Peyer's patch (tissue), 4 donors: Measurements from ENCODE around the genes WDR75 and INPP1.

DNA sequence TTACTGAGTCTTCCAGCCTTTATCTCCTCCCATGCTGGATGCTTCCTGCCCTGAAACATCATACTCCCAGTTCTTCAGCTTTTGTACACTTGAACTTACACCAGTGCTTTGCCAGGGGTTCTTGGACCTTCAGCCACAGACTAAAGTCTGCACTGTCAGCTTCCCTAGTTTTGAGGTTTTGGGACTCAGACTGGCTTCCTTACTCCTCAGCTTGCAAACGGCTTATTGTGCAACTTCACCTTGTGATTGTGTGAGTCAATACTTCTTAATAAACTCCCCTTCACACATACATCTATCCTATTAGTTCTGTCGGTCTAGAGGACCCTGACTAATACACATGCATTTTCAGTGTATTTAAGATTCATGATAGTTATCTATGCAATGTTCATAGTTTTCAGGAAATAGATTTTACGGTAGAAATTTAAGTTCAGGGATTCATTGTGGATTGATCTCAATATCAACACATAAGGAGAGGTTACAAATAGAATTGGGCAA is 35.8 kb upstream of the ZNF804A start:
- PRO-cap = no peak
- RAMPAGE, long total RNA, 4 experiments = no peak in any of the 4 experiments

DNA sequence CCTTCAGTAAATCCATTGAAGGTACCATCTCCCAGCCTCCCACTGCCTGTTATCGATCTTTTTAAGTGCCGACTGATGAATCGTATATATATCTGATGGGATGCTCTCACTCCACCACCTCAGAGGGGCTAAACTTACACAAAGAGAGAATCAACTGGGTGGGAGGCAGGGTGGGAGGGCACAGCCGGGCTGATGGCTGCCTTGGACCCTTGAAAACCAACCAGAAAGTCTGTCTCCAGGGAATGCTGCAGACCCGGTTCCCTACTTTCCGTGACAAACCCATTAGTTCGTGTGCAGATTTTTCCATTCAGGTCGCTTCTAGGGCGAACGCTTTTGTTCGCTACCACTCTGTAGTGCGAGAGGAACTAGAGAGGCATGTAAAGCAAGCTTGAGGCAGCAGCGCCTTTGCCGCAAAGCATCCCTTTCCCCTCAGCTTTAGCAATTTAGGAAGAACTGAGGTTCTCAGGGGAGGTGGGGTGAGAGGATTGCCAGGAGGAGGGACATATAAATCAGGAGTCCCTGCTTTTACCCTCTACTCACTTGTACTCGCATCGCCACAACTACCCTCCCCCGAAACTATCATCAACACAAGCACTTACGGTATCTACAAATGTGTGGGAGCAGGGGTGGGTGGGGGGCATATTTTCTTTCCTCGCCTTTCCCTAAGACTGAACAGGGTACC is 831 bp upstream of the ZNF804A start:
- PRO-cap = no peak
- RAMPAGE, long total RNA, 4 experiments = no peak in any of the 4 experiments

GRCh38 chr2:185289563-185289938 is 449.1 kb upstream of the FSIP2 start:
- PRO-cap = no peak
- RAMPAGE, long total RNA, 4 experiments = no peak in any of the 4 experiments

- PRO-cap = no peak
- RAMPAGE, long total RNA, 4 experiments = no peak in any of the 4 experiments
These were observed 170.7 kb upstream of the FSIP2 start for GRCh38 chr2:185567959-185568278.

GRCh38 chr2:186483971-186484430 is 2.1 kb upstream of the ZC3H15 start:
- PRO-cap = bidirectional peak, plus-strand start at chr2:186484343, minus-strand start at chr2:186484168
- RAMPAGE, long total RNA, 4 experiments = no peak in any of the 4 experiments

DNA sequence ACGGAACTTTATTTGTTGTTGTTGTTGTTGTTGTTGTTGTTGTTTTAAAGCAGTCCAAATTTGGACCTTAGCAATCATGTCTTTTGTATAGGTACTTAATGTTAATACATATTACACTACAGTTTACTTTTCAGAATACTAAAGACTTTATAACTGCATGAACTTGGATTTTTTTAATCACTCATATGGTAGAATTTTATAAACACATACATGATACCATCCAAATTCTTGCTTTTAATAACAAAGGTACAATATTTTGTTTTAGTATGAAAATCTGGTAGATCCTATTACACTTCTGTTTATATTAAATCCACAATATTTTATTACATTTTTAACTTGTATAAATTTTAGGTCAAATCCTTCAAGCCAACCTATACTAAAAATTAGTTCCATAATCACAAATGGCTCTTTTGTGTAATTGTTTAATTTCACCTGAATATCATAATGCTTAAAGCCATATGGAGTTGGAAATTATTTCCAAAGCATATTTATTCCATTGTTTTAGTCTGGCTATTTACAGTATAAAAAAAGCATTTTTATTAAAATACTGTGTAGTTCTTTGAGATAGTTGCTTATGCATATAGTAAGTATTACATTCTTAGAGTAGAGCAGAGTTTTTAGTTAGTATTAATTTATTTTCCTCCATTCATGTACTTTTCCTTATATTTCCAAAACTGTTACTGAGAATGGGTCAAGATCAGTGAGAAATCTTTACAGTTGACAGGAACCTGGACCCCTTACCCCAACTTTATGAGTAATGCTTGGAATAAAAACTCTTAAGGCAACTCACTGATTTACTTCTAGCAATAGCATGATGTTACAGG is 16.0 kb upstream of the FAM171B start:
- PRO-cap = no peak
- RAMPAGE, long total RNA, 4 experiments = no peak in any of the 4 experiments

DNA sequence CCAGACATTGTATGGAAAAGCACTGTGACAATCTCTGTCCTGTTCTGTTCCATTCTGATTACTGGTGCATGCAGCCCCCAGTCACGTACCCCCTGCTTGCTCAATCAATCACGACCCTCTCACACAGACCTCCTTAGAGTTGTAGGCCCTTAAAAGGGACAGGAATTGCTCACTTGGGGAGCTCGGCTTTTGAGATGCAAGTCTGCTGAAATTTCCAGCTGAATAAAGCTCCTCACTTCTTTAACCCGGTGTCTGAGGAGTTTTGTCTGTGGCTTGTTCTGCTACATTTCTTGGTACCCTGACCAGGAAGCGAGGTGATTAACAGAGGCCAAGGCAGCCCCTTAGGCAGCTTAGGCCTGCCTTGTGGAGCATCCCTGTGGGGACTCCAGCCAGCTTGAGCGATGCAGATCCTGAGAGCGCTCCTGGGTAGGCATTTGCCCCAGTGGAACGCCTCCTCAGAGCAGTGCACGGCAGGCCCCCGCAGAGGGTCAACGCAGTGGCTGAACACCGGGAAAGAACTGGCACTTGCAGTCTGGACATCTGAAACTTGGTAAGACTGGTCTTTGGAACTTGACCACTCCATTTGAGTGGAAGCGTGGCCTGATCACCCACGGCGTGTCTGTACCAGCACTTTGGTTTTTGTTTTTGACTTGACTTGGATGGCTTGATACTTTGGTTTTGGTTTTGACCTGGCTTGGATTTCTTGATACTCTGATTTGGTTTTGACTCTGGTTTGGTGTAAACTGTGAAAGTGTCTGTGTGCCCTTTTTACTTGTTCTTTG is 43.4 kb downstream of the TFPI start:
- PRO-cap = no peak
- RAMPAGE, long total RNA, 4 experiments = no peak in any of the 4 experiments

DNA sequence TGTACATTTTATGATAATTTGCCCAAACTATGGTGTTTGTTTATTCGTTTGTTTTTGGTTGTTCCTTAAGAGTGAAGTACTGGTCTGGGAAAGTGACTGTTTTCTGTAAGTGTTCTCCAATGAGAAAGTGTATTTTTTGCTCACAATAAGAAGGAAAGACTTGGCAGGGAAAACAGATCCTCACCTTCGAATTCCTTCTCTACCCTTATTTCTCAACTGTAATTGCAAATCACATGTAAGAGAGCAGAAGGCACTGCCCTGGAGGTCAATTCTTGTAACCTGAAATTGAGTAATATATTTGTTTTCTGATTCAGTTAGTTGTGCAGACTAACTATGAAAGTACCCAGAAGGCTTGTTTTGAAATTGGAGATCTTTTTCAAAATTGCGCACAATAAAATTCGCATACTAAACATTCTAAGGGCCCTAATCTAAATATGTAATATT is 24.3 kb downstream of the TFPI start:
- PRO-cap = no peak
- RAMPAGE, long total RNA, 4 experiments = no peak in any of the 4 experiments

DNA sequence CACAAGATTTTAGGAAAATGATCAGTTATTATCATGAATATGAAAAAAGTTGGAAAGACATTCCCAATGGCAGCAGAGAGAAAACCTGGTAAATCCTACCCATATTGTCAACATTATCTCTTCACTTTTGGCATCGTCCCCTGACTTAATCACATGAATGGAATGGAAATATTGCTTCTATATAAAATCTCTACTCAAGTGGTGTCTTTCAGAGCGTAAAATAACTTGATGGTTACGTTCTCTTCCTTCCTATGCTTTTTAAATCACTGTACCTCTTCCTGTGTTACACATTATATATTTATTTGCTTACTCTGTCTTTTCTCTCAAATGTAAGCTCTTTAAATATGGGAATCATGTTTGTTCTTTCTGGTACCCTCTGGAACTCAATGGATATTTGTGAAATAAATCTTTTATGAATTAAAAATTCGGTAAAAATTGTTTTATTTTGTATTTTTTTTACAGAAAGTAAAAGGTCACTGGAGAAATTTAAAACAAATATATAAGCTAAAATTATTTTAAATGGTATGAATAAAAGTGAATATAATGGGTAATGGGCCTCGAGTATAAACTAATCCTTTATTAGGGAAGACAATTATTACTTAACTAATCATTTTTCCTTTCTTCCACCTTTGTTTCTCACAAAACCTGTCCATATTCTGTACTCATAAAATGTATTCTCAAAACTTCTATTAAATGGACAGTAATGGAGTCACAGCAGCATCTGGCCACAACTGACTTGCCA is 23.7 kb downstream of the TFPI start:
- PRO-cap = no peak
- RAMPAGE, long total RNA, 4 experiments = no peak in any of the 4 experiments

DNA sequence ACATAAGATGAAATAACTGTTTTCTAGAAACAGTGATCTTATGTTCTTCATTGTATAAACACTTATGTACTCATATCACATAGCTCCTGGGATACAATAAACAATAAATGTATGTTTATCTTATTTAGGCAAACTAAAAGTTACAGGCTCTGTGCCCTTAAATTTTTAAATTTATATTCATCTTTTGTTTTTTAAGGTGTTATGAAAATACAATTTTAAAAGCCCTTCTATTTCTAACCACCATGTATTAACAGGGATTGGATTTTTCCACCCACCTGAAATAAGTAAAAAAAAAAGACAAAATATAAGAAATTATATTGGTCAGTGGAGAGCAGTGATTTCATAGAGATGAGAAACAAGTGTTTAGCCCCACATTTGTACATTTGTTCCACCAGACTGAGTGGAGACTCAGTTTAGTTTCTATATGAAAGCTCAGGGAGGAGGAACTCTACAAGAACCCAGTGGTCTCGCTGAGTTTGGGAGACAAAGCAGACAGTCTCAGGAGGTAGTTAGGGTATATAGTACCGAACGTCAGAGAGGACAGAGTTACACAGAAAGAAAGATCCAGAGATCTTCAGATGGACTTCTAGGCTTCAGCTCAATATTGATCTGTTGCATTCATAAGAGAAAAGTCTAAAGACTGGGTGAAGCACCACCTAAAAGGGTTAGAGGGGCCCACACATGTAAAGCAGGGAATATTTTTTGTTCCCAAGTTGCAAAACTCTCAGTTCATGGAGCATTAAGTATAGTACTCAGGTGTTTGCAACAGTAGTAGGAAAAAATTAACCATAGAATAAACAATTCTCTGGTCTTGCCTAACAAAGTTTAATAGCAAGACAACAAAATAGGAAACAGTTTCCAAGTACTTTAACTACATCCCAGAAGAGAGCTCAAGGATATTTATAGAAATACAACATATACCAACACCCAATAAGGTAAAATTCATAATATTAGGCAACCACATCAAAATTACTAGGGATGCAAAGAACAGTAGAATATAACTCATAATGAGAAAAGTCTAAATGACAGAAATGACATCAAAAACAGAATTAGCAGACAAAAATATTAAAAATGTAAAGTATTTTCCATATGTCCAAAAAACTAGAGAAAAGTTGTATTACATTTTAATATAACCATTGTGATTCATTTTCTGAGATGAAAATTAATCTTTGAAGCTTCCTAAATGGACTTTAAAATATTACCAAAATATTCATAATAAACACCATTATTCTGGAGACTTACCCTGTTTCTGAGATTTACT is 4.2 kb downstream of the TFPI start:
- PRO-cap = no peak
- RAMPAGE, long total RNA, 4 experiments = no peak in any of the 4 experiments

DNA sequence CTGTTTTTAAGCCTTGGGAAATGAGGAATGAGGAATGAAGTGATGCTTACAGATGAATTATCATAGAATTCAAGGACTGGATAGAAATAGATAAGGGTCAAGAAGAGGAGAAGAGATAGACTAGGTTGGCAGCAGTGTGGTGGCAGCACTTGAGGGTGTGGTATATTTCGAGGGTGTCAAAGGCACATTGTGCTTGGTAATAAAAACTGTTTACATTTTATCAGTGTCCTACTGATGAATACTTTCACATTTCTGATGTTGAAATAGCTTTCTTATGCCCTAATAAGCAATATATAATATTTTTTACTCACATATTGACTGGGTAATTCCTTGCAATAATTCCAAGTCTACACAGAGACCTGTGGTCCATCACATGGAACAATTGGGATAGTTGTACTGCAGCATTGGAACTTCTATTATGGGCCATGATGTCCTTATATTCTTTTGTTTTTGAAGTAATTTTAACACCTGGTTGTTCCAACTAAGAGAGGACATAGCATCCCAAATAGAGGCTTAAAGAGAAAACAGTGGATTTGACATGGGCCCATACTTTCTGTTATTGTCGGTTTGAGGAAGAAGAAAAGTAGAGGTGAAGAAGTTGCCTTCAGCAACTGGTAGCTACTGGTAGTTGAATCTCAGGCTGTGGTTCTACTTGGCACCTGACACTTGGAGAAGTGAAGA is 3.2 kb downstream of the TFPI start:
- PRO-cap = no peak
- RAMPAGE, long total RNA, 4 experiments = no peak in any of the 4 experiments

DNA sequence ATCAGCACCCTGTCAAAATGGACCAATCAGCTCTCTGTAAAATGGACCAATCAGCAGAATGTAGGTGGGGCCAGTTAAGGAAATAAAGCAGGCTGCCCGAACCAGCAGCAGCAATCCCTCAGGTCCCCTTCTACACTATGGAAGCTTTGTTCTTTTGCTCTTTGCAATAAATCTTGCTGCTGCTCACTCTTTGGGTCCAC is 82.9 kb upstream of the COL3A1 start:
- PRO-cap = no peak
- RAMPAGE, long total RNA, 4 experiments = no peak in any of the 4 experiments

GRCh38 chr2:189440972-189442104 is at the start of gene WDR75:
Gene WDR75, plus strand, starts transcription at chr2:189441474.
- PRO-cap = bidirectional peak, plus-strand start at chr2:189441136, minus-strand start at chr2:189441111; bidirectional peak, plus-strand start at chr2:189441489, minus-strand start at chr2:189441377
- RAMPAGE, long total RNA, 4 experiments = start-site peak on the plus strand in 3 of 4 experiments, at chr2:189441448-189441489 at its widest, 18 to 81 reads per replicate; start-site peak on the minus strand in 2 of 4 experiments, at chr2:189441078-189441118 at its widest, 16 to 26 reads per replicate

- PRO-cap = bidirectional peak, plus-strand start at chr2:189501054, minus-strand start at chr2:189500931
- RAMPAGE, long total RNA, 4 experiments = no peak in any of the 4 experiments
These were observed 59.5 kb downstream of the WDR75 start for GRCh38 chr2:189500579-189501352.

- PRO-cap = no peak
- RAMPAGE, long total RNA, 4 experiments = no peak in any of the 4 experiments
These were observed 1.1 kb downstream of the ANKAR start for GRCh38 chr2:189675570-189676041.

DNA sequence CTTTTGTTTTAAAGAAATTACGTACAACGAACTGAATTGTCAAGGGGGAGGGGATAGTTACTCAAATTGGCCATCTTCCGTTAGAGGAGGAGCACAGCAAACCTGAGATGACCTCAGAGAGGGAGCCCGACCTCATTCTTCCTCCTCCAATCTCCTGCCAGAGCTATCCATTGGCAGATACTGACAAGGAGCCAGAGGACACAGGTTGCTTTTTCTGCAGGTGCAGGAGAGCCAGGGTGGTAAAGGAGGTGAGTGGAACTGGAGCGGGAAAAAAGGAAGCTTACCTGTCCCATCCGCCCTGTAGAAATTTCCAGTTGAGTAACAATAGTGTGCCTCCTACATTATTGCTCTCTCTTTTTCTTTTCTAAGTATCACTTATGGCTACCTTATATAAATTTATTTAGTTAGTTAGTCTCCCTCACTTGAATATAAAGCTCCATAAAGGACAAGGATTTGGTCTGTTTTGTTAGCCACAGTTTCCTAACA is 24.2 kb downstream of the ANKAR start:
- PRO-cap = no peak
- RAMPAGE, long total RNA, 4 experiments = no peak in any of the 4 experiments

- PRO-cap = no peak
- RAMPAGE, long total RNA, 4 experiments = no peak in any of the 4 experiments
These were observed 56.7 kb upstream of the MSTN start for GRCh38 chr2:190119193-190119753.

DNA sequence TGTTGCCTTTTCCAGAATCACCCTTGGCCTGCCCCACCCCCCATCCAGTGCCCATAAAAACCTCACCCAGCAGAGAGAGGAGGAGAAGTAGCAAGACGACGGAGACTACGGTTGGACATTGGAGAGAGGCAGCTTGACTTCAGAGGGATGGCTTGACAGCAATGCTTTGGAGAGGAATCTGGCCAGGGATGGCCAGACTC is 40.9 kb downstream of the C2orf88 start:
- PRO-cap = unidirectional peak, plus-strand start at position 85 of the sequence
- RAMPAGE, long total RNA, 4 experiments = no peak in any of the 4 experiments

GRCh38 chr2:190334291-190334864 is 9.0 kb upstream of the INPP1 start:
- PRO-cap = unidirectional peak, plus-strand start at chr2:190334673; unidirectional peak, plus-strand start at chr2:190334703
- RAMPAGE, long total RNA, 4 experiments = start-site peak on the plus strand in 1 of 4 experiments, at chr2:190334684-190334704 at its widest, 12 reads per replicate

DNA sequence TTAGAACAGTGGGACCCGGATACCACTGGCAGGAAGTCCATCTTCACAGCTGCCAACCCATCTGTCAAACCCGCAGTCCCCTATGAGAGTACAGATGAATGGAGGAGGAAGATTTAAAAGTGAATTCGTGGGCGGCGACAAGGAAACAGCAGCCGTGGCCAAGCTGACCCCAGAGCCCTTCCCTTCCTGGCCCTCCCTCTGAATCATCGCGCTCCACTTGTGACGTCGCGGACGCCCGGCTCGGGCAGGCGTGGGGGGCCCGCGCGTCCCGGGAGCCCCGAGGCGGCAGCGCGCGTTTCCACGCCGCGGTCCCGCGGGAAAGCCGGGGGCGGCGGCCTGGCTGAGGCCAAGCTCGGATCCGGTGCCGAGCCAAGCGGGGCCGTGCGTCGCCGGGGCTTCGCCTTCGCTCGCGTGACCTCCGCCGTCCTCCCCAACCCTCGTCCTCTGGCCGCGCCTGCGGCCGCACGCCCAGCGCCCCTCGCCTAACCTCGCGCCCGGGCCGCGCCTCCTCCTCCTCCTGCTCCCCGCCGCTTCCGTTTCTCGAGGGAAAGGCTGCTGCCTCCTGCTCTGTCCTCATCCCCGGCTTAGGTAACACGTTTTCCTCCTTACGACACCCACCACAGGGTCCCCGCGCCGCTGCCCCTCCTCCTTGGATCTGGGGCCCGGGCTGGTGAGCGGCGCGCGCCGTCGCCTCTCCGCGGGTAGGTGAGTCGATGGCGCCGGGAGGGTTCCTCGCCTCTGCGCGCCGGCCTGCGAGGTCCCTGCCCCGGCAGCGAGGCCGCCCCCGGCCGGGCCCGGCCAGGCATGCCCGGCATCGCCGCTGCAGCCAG is at the start of gene INPP1:
INPP1 (plus strand) TSS at position 216 of the 830 bp plus-strand sequence.
- PRO-cap = bidirectional peak, plus-strand start at position 216 of the sequence, minus-strand start at position 179 of the sequence; bidirectional peak, plus-strand start at position 652 of the sequence, minus-strand start at position 466 of the sequence
- RAMPAGE, long total RNA, 4 experiments = start-site peak on the plus strand in 3 of 4 experiments, centred at positions 513 to 535 of the sequence, 9 to 95 reads per replicate